H7 (cell line): ENCODE data around the genes NKX3-2 and CPEB2.

- RAMPAGE, long total RNA, result no peak
These were observed at the start of gene NKX3-2 for GRCh38 chr4:13543842-13544557. NKX3-2 (minus strand) TSS chr4:13544508.

- RAMPAGE, long total RNA, result no peak
These were observed 33.0 kb upstream of the NKX3-2 start for GRCh38 chr4:13577156-13577892.

DNA sequence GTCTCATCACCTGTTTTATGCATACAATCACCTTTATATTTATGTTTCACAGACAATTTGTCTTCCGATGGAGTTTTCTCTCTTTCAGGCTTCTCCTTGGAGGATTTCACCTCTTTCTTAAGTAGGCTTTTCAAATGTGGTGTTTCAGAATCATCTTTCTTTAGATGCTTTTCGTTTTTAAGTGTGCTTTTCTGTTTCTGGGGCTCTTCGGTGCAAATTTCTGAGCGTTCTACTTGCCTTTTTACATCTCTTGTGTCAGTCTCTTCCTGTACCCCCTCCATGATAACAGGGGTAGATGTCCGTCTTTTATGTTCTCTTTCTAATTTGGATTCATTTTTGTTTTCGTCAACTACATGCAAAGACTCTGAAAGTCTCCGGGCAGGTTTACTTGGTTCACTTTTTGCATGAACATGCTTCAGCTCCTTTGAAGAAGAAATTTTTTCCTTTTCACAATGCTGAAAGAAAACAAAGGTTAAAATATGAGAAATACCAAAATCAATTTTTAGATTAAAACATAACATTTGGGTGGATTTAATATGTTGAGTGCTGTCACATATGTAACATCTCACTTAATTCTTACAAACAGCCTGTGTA, 22.8 kb downstream of the BOD1L1 start:
- RAMPAGE, long total RNA, result no peak

- RAMPAGE, long total RNA, result no peak
These were observed 16.1 kb downstream of the BOD1L1 start for GRCh38 chr4:13611314-13611925.

- RAMPAGE, long total RNA, result no peak
These were observed 498 bp upstream of the BOD1L1 start for GRCh38 chr4:13627942-13628503.

- RAMPAGE, long total RNA, result no peak
These were observed 27.0 kb upstream of the BOD1L1 start for GRCh38 chr4:13654517-13654839.

DNA sequence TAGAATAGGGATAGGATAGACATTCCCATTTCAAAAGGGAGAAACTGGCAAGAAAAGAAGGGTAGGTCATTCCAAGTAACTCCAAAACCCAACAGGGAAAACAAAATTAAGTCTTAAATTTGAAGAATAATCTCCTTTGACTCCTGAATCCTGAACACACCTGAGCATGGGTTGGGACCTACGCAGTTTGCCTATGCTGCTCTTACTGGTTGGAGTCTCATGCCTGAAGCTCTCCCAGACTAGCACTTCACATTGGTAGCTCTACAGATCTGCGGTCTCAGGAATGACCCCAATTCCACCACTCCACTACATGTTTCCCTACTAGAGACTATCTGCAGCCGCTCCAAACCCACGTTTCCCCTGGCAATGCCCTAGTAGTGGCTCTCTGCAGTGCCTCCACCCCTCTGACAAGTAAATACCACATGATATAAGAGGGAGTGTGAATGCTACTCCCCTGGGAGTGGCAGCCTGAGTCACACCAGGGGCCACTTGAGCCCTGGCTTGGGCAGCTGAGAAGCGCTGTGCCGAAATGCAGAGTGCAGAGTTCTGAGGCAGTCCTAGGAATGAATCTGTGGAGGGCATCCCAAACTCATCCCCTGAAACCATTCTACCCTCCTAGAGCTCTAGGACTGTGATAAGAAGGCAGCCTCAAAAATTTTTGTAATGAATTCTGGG, 160.6 kb upstream of the CPEB2 start:
- RAMPAGE, long total RNA, result no peak

- RAMPAGE, long total RNA, result no peak
These were observed at the start of gene CPEB2 for GRCh38 chr4:15002399-15002629. CPEB2 (plus strand) TSS chr4:15002481.

DNA sequence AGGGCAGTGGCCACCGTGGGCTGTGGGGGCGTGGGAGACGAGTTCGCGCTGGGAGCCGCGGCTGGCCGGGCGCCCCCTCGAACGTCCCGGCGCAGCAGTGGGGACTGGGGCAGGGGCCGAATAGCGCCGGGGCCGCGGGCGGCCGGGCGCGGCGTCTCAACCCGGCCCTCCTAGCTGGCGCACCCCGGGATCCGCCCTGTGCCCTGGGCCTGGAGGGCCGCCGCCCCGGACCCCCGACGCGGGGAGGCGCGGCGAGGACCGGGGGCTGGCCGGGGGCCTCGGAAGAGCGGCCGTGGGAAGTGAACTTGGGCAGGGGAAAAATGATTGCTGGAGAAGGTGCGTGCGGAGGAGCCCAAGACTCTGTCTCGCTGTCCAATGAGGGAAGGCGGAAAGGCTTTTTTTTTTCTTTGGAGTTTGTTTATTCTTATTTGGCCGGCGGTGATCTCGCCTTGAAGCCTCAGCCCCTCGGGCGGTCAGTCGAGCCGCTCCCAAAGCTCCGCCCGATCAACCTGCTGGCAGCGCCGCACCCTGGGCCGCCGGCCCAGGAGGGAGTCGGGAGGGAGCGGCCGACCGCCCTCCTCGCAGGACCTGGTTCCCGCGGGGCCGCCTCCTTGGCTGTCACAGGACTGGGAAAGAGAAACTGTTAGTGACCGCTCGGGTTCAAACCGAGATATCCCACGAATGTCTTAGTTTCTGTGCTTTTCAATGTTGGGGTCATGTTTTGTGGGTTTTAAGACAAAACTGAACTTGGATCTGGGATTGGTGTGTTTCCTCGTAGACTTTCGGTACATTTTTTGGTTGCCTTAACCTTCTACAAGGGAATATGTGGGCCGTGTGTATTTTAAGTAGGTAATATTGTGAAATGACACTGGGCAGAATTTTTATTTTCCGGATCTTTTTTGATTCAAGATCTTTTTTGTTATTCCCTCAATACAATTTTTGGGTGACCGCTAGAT, 2.5 kb downstream of the CPEB2 start:
- RAMPAGE, long total RNA, result no peak

DNA sequence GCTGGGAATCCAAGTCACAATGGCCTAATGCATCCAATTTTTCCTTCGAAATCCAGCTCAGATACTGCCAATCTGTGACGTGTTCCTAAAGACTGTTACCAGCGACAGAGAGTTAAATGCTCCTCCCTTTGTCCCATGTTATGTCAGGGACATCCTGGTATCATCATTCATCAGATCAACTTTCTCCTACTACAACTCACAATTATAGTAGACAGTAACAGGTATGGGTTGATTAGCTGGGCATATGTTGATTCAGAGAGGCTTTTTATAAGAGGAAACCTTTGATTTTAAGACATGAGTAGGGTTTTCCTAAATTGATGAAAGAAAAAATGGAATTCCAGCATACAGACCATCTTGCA, 143.8 kb downstream of the CPEB2 start:
- RAMPAGE, long total RNA, result no peak

DNA sequence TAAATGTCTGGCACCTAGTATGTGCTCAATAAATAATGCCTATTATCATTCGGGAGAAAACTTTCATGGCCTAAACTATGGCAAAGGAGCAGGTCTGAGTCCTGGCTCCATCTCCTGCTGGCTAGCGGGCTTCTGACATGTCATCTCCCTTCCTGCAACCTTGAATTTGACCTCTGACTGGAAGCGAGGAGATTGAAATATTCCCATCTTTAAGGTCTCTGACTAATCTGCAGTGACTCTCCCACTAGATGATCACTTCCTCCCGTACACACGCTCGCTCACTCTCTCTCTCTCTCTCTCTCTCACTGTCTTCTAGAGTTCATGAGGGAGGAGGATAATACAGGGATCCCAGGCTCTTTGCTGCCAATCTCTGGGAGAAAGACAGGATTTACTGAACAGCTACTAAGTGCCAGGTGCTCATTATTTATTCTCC, 193.8 kb upstream of the C1QTNF7 start:
- RAMPAGE, long total RNA, result no peak

- RAMPAGE, long total RNA, result no peak
These were observed 105.4 kb upstream of the C1QTNF7 start for GRCh38 chr4:15322404-15322865.

- RAMPAGE, long total RNA, result no peak
These were observed 58.8 kb upstream of the C1QTNF7 start for GRCh38 chr4:15369059-15369497.

- RAMPAGE, long total RNA, result no peak
These were observed 9.9 kb downstream of the CC2D2A start for GRCh38 chr4:15479134-15480437.

DNA sequence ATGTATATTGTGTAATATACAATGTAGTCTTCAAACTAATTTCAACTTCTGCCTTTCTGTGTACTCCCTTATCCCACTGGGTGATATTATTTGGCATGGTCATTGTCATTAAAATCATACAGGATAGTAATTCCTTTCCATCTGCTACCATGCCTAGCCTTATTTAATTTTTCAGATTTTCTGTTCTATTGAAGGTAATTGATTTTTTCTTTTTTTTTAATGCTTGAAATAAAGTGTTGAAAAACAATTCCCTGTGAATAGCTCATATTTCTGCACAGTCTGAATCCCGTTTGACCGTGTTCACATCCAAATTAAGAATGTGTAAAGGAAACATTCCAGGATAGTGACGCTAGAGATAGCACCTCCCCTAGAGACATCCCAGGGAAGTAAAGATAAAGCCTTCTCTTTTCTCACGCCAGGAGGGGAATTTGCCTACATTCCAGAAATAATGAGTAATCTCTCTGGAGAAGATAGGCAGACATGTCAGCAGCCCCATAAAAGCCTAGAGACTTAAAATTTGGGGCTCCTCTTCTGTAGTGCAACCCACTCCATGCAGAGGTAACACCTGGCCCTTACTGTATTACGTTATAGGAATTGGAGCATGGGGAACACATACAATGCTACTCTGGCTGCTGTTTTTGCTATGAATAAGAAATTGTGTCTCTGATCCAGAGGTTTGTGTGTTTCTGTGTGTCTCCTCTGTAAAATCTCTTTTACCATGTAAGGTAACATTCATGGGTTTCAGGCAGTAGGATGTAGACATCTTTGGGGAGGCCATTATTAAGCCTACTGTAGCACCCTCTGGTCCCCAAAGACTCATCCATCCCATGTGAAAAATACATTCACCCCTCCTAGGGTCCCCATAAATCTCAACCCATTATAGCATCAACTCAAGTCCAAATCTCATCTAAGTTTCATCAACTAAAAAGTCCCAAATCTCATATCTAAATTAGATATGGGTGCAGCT, 8.9 kb downstream of the FAM200B start:
- RAMPAGE, long total RNA, result no peak

DNA sequence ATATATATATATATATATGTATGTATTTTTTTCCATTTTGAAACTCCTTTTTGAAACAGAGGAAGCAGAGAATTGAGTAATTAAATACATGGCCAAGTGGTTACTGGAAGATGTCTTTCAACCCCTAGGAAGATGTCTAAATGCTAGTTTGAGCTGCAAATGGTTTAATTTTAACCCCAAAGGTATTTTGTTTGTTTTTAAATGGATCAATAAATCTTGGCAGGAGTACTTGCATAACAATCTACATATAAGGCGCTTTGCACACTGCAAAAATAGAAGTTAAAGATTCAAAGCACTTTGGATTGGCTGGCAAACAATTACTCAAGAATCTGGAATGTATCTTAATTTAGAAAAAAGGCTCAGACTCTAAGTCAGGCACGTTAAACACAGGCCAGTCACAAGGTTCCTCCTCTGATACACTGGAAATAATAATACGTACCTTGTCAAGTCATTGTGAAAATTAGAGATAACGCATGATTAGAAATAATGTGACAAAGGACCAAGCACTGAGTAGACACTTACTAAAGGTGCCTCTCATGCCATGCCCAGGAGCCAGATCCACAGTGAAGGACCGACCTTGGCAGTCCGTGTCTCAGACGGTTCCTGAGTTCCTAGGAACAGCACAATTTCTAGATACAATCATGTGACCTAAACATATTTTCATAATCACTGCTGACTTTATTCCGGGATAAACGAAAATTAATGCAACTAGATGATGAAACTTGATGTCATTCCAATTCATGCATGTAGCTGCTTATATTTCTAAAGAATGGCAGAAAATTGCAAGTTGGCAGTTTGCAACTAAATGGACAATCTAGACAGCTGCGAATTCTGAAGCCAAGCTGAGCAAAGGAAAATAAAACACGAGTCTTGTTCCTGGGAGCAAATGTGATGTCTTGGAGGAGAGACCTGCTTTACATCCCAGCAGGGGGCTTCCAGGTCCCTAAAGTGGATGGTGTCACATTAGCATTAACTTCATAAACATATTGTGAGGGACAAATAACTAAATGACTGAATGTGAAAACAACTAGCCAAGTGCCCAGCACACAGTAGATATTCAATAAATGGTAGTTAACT, 49.6 kb downstream of the PROM1 start:
- RAMPAGE, long total RNA, result no peak

DNA sequence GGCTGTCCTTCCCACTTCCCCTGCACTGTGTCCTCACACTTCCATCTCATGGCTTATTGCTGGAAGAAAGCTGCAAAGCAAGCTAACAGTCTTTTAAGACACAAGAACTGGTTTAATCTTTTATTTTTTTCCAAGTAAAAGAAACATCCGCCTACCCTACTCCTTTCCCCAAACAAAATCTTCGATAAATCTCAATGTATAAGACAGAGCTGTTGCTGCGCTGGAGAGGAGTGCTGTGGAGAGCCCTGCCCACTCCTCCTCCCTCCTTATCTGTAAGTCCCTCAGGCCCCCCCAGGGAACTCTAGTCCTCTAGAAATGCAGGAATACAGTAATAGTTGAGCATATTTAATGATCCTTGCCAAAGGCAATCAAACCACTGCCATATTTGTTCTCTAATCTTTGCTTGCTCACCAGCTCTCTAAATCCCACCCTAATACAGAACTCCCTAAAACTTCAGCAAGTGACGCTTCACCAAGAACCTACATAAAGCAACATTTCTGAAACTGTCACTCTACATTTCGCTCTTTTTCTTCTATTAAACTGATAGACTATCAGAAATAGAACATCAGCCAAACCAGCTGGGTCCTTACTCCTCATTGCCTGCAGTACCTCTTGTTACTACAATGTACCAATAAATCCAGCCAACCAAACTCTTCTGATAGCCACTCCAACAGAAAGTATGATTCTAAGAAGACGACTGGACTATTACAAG, 13.8 kb downstream of the TAPT1 start:
- RAMPAGE, long total RNA, result no peak

DNA sequence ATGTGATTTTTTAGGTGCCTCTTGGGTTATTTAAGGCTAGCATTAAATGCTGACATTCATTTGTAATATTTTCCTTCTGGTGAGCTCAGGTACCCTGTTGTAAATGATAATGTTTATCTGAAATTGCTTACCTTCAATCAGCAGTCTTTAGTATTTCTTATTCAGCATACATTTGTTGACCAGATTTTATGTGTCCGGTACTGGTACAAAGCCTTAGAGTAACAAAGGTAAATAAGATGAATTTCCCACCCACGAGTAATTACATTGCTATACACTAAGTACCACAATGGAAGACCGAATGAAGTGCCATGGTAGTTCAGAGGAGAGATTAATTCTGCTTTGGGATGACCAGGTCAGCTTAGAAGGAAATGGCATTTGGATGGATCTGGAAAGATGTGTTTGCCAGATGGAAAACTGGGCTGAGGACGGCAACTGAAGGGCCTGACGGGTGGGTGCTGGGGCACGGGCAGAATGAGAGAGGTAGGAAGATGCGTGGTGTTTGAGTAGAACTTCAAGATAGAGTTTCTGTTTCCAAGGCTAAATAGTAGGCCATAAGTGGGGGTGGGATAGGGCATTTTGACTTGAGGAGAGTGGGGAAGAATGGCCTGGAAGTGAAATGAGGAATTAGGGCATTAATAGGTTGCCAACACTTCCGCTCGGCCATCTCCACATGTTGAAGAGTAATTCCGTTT, 7.9 kb upstream of the TAPT1 start:
- RAMPAGE, long total RNA, result no peak

GRCh38 chr4:16843940-16844671, 54.3 kb downstream of the LDB2 start:
- RAMPAGE, long total RNA, result no peak

- RAMPAGE, long total RNA, result no peak
These were observed 2.1 kb upstream of the LDB2 start for GRCh38 chr4:16900618-16900846.